Neuron (in vitro differentiated cells): ENCODE data around the genes CACNG8, TARM1, TSEN34 and LILRA5.

DNA sequence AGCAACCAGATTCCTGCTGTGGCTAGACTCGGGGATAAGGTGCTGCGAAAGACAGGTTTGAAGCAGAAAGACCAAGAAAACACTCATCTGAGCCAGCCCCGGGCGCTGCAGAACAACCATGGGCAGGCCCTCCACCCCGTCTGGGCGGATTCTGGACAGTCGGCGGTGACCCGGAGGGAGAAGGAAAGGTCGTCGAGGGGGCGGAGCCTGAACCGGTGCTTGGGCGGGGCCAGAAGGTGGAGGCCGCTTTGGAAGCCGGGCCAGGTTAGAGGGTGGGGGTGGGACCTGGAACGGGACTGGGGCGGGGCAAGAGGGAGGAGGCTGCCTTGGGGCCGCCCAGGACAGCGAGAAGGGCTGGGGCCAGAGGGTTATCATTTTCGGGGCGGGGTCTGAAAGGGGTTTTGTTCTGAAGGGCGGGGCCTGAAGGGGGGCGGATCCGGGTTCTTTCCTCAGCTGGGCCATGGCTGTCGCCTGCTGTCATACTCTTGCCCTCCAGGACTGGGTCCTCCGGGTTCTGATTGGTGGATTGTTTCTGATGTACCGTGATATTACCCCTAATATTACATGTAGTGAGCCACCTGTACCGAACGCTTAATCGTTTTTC is 4.9 kb upstream of the ZNF765 start:
- PRO-cap = unidirectional peak, minus-strand start at position 142 of the sequence

- PRO-cap = bidirectional peak, plus-strand start at chr19:53395553, minus-strand start at chr19:53395625
Observed at GRCh38 chr19:53395255-53396003, 480 bp downstream of the ZNF765 start.

DNA sequence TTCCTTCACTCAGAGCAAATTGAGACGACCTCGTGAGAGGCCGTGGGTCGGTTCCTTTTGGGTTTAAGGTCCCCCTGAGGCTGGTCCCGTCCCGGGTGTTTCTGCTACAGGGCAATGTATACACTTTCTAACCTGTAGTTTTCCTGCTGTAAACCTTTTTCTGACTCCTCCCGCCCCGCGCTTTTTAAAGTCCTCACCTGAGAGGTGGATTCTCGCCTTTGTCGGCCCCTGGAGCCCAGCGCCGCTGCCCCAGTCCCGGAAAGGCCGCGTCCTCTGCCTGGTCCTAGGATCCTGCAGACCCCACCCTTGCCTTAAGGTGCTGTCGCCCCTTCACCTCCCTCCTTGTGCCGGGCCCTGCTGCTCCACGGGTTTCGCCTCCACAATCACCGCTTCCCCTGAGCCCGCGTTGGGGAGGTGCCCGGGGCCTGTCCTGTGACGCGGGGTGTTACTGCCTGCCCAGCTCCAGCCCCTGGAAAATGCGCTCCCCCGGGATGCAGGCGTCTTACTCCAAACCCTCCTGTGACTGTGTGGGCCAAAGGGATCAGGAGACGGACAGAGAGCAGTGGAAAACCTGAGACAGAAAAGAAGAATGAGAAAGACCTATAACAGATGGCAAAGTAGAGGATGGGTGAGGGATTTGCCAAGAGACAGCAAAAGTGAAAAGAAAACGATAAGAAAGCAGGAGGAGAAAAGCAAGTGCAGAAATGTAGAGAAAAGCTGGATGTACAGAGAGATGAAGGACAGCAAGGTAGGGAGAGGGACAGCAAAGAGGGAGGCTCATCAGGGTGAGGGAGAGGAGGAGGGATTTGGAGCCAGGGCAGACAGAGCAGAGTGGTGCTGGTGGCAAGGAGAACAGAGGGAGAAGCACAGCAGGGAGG is 586 bp downstream of the ZNF761 start:
- PRO-cap = unidirectional peak, minus-strand start at position 382 of the sequence; unidirectional peak, minus-strand start at position 527 of the sequence

DNA sequence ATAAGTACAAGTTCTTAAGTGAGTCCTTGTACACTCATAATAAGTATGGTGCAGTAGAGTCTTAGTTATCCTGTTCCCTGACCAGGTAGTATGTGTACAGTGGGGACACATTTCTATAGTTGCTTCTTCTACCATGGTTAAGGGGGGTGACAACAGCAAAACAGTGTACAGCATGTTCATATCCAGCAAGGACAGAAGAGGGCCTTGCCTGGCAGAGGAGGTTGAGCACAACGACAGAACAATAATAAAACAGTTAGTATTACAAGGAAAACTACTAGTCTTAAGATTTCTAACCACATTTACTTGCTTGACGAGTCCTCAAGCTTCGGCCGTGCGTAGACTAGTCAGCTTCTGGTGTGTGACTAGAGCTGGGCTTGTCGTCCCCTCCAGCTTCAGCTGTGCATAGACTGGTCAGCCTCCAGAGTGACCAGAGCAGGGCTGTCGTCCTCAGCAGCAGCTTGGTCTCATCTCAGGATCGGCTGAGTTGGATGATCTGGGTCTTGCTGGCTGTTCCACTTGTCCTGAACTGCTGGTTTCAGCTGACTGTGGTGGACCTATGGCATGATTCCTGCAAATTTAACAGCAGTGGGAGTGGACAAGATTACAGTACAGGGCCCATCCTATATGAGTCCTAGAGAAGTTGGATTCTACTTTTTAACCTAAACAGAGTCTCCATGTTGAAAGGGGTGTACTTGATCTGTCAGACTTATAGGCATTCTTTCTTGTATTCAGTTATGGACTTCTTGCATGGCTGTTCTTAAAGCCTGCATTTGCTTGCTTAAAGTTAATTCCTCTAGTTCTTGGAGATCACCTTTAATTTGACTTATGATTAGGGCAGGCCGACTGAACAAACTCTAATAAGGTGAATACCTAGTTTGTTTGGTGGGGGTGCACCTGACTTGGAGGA is 4.1 kb downstream of the ZNF761 start:
- PRO-cap = no peak

DNA sequence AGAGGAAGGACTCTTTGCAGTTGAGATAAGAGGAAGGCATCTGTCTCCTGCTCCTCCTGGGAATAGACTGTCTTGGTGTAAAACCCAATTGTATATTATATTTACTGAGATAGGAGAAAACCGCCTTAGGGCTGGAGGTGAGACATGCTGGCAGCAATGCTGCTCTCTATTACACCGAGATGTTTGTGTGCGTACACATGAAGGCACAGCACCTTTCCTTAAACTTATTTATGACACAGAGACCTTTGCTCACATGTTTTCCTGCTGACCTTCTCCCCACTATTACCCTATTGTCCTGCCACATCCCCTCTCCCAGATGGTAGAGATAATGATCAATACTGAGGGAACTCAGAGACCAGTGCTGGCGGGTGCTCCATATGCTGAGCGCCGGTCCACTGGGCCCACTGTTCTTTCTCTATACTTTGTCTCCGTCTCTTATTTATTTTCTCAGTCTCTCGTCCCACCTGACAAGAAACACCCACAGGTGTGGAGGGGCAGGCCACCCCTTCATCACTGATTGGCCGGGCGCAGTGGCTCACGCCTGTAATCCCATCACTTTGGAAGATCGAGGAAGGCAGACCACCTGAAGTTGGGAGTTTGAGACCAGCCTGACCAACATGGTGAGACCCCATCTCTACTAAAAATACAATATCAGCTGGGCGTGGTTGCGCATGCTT is 30.7 kb downstream of the ZNF813 start:
- PRO-cap = bidirectional peak, plus-strand start at position 335 of the sequence, minus-strand start at position 284 of the sequence

- PRO-cap = no peak
Observed at GRCh38 chr19:53545792-53546303, 7.9 kb downstream of the ZNF331 start.

DNA sequence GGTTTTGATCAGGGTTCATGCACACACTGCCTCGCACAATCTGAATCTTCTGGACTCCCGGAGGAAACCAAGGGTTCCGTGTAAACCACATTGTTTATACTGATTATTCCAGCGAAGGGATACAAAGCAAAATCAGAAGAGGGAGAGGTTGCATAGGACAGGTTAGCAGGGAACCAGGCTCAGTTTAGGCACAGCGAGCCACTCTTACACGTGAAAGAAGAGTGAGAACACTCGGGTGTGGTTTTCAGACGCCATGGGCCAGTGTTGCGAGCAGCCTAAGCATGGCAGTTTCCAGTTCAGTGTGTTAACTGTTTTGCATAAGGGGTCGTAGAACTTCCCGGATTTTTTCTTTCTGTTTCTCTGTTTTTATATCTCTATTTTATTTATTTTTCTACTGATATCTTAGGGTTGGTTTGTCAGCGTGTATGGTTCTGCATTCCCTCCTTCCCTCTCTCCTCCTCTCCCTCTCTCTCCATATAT is 28.6 kb downstream of the ZNF331 start:
- PRO-cap = no peak

DNA sequence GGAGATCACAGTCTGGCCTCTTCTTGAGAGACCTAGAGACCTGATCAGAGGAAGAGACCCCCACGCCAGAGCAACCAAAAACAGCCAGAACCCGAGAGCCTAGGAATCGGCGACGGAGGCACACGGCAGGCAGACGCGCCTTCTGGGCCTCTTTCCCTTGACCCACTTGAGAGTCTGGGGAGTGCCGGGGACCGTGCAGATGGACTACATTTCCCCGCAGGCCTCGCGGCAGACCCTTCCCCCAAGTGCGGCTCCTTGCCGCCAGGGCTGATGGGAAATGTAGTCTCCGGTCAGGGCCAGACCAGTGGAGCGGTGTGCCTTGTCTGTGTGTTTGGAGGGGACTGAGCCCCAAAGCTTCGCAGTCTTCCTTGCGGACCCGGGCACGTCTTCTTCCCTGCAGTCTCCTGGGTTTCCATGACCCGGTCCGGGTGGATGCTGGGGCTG is 1.0 kb upstream of the CACNG7 start:
- PRO-cap = bidirectional peak, plus-strand start at position 282 of the sequence, minus-strand start at position 168 of the sequence

- PRO-cap = no peak
Observed at GRCh38 chr19:53945360-53945940, 17.3 kb upstream of the CACNG8 start.

GRCh38 chr19:53962864-53963338 is at the start of gene CACNG8:
Gene CACNG8 (plus strand): TSS chr19:53962937.
- PRO-cap = no peak

- PRO-cap = no peak
Observed at GRCh38 chr19:54081145-54081379, at the start of gene TARM1. Gene TARM1 (minus strand): TSS chr19:54081365.

- PRO-cap = unidirectional peak, plus-strand start at chr19:54096158
Observed at GRCh38 chr19:54095483-54096498, 4.8 kb downstream of the OSCAR start.

- PRO-cap = no peak
Observed at GRCh38 chr19:54138773-54139227, 1.2 kb downstream of the CNOT3 start.

DNA sequence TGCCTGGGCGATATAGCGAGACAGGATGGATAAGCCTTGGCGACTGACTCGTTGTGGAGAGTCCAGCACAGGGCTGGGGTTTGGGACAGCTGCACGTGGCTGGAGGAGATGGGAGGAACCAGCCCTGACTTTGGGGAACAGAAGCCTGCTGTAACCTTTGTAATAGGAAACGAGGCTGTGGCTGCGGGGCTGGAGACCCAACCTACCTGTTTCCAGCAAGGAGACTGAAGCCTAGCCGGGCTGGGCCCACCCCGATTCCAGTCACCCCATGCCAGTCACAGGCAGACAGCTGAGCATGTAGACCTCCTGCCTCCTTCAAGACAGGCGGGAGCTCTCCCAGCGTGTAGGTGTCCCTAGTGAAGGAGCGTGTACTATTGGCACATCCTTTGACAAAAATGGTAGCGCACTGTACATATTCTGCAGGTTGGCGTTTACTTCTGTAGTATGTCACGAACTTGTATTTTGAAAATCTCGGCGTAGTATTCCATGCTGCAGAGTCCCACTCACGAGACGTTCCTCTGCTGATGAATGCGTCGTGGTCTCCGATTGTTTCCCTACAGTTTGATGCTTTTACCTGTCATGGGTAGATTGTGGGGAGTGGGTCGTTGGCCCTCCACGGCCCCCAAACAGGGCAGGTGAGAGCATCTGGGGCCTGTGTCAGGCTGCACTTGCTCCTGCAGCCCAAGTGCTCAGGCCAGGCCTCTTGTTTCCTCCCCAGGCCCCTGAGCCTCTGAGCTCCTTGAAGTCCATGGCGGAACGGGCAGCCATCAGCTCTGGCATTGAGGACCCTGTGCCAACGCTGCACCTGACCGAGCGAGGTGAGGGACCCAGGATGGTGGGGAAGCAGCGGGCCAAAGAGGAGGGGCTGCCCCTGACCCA is 7.8 kb downstream of the LENG1 start:
- PRO-cap = no peak

DNA sequence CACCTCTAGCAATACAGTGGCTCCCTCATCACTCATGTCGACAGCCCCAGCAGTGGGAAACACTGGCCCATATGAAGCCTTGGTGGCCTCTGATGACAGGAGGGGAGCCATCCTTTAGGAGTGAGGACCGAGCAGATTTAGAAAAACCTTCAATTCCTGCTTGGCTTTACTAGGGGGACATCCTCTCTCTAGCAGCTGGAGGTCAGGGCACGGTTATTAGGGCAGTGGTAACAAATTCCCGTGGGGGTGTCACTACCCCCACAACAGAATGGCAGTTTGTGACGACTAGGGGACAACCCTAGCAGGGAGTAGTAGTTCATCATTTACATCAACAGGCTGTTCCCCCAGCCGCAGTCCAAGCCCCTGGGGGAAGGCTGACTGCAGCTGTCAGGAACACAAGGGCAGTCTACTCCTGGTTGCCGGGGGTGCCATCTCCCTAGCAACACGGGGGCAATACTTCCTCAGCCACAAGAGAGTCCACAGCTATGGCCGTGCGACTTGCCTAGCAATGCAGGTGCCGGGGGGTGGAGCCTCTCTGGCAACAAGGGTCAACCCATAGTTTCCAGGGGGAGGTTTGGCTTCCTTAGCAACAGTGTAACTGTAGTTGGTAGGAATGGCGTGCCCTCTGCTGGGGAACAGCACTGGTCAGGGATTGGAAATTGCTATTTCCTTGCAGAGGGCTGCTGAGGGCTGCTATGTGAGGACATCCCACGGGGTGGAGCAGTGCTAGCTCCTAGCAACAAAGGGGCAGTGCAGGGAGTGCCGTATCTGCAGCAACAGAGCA is 6.7 kb upstream of the TMC4 start:
- PRO-cap = no peak

GRCh38 chr19:54191221-54191993 is at the start of gene TSEN34:
Gene TSEN34 (plus strand): TSS chr19:54191308.
- PRO-cap = bidirectional peak, plus-strand start at chr19:54191260, minus-strand start at chr19:54191173; bidirectional peak, plus-strand start at chr19:54191685, minus-strand start at chr19:54191567

DNA sequence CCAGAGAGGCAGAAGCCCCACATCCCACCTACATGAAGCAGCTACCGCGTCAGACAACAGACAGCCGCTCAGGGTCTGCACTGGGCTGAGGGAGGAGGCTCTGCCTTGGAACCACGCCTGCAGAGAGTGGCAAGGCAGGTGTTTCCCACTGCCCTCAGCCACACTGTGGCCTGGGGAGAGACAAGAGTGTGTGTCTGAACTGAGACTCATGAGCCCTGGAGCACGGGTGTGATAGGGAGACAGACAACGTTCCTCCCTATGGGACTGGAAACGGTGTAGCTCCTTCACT is 5.4 kb upstream of the LILRB2 start:
- PRO-cap = no peak

DNA sequence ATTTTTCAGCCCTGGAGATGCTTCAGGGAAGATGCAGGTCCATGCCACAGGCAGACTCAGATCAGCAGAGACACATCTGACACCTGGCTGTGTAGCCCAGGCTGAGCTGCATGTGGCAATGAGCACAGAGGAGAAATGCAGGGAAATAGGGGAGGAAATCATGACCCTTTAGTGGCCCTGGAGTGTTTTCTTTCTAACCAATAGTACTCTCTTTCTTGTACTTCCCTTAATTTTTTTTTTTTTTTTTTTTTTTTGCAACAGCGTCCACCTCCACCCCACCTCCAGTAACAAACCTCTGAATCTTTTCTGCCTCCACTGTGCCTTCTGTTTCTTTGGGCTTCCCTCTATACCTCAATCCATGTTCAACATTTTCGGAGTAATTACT is at the start of gene LILRA5:
LILRA5 (minus strand) TSS at position 139 of the 385 bp plus-strand sequence.
- PRO-cap = no peak

DNA sequence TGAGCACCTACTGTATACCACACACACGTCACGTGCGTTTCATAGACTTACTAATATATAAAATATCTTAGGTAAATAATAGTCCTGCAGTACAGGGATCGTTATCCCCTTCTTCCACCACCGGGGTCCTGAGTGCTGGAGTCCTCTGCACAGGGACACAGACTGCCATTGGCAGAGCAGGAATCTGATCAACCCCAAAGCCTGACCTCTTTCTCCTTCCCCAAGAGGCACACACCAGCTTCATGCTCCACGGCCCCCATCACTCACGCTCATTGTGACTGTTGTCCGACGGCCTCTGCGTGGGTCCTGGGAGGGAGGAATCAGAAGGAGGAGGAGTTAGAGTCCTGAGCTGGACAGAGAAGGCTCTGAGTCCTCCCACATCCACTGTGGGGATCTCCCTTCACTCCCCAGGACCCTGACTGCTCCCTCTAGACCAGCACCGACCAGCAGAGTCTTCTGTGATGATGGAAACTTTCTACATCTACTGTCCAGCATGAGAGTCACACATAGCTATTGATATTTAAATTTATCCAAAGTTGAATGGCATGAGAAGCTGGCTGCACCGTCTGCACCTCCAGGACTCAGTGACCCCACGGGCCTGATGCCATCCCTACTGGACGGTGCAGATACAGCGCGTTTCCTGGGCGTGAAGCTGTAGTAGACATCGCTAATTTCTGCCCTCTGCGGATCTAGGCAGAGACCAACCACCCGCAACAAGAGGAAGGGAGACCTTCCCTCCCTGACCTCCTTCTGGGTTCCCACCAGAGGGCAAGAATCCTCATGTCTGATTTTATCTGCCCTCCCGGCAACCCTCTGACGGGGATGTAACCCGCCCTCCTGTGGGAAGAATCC is 7.8 kb downstream of the LAIR1 start:
- PRO-cap = no peak

DNA sequence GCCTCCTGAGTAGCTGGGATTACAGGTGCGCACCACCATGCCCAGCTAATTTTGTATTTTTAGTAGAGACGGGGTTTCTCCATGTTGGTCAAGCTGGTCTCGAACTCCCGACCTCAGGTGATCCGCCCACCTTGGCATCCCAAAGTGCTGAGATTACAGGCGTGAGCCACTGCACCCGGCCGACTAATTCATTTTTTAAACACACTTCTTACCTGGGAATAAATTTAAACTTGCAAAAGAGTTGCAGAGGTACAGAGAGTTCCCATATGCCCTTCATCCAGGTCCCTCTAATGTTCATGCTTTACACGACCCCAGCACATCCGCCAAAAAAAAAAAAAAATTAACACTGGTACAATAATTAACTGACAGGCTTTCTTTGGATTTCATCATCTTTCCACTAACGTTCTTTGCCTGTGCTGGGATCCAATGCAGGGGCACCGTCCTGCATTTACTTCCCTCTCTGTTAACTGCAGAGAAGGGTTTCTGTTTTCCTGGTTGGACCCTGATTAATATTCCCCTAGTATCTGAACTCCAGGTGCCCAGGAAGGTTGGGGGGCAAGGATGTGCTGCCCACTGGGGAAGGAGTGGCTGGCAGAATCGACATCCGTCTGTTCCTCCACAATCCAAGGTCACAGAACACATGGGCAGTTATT is 4.2 kb upstream of the LAIR1 start:
- PRO-cap = no peak